Helper T cell (primary cell): ENCODE results near the genes RMI1 and SLC28A3.

DNA sequence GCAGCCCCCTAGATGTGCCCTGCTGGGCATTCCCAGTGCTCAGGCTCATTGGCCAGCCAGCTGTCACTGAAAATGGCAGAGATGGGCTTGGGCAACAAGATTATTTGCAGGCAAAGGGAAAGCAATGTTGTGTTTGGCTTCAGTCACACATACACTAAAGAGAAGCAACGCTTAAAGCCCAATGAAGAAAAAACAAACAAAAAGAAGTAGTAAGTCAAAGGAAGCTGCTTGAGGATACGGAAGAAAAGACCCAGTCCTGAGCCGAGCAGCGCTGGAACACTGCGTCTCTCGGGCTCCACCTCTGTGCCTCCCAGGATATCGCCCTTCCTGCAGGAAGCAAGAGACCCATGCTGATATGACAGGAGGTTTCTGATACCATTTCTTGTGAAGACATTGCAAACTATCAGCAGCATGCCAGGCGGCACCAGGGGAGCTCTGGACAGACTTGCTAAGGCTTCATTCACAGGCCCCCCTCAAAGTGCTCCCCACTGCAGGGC, 9.9 kb downstream of the GNAQ start:
- PRO-cap, 2 experiments: no peak in any of the 2 experiments

DNA sequence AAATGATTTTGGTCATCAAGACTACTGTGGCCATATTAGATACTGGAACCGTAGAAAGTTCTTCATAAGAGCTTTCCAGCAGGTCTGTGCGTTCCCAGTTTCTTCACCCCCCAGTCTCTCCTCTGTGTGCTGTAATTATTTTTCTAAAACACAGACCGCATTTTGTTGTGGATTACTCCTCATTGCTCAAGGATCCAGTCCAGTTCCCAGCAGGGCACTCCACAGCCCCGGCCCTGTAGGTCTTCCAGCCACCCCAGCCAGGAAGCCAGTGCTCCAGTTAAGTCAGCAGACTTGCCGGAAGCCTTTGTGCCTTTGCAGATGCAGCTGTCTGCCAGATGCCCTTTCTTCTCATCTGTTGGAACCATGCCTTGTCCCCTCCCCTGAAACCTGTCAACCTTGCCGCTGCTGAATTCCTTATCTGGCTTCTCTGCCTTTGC, 28.3 kb downstream of the PSAT1 start:
- PRO-cap, 2 experiments: no peak in any of the 2 experiments

GRCh38 chr9:79662688-79663325, 91.0 kb downstream of the TLE4 start:
- PRO-cap, 2 experiments: no peak in any of the 2 experiments

DNA sequence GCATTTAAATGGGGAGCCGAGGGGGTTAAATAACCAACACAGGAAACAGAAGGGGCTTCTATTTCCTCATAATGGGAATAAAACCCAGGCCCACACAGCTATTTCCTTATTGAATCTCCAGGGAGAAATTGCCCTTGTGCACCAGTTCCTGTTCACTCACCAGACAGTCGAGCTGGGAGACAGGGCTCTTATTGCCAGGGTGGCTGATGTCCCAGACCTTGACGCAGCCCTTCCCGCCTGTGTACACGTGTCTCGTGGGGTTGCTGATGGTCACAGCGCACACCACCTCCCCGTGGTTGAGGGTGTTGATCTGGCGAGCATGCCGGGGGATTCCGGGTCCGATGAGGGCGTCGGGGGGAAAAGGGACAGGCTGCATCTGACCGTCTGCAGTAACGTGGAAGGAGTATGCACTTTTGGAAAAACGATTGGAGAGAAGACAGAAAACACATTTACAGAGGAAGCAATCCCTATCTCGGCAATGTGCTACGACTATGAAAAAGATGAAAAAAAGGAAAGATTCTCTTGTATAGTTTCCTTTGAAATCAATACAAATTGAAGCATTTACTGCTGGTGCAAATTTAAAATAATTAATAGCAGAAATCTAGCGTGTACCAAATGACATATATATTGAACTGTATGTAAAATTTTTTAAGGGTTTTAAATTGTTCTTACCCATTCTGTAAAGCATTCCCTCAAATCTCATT, 96.3 kb downstream of the TLE1 start:
- PRO-cap, 2 experiments: no peak in any of the 2 experiments

DNA sequence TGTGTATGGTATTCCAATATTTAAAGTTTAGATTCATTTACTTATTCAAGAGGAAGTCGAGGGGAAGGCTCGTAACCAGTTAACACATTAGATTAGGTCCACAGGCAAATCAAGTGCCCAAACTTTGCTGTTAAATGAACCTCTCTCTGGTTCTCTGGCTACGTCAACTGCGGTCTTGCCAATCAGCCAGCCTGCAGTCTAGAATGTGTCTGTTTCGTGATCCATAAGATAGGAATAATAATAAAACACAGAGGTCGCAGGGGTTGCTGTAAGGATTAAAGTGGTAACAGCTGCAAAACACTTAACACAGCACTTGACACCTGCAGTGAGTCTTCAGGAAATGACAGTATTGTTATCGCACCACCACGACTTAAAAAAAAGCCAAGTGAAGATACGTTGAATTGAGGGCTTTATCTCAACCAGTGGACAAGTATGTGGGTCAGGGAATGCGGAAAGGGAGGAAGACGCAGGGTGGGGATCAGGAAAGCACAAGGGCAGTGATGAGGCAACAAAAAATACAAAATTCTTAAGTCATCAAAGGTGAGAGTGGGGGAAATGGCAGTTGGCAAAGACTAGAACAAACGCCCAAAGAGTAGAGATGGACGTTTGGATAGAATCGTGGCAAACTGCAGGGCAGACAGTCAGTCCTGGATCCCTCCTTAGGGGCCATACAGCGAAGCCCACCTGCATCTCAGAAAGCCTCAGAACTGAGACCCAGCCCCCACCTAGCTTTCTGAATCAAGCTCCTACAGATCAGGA, 92.3 kb downstream of the TLE1 start:
- PRO-cap, 2 experiments: no peak in any of the 2 experiments

GRCh38 chr9:81664666-81665158, 24.6 kb downstream of the TLE1 start:
- PRO-cap, 2 experiments: no peak in any of the 2 experiments

GRCh38 chr9:81690127-81691011, 1.0 kb upstream of the TLE1 start:
- PRO-cap, 2 experiments: no peak in any of the 2 experiments

DNA sequence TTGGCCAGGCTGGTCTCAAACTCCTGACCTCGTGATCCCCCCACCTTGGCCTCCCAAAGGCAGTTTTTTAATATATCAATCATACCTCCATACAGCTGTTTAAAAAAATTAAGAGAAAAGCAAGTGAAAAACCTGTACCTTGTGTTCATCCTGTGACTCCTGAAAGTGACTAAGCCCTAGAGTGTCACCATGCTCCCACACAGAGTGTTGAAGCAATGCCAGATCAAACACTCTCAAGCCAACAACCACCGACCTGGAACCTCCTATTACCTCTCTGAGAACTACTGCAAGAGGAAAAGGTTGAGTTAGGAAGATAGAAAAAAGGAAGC, 123.5 kb downstream of the RASEF start:
- PRO-cap, 2 experiments: no peak in any of the 2 experiments

DNA sequence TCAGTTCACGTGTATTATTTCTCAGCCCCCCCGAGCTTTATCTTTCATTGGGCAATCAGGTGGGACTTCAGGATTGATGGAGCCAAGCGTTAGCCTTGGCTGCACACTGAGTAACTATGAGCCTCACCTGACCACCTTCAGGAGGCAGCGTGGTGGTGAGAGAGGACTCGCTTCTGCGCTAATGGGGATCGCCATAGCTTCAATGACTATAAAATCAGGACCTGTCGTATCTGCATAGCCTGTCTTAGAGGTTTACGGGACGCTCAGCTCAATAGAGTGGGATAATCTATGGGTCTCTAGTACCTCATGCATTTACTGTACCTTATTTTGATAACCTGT, 157.1 kb upstream of the RASEF start:
- PRO-cap, 2 experiments: no peak in any of the 2 experiments

- PRO-cap, 2 experiments: no peak in any of the 2 experiments
Observed at GRCh38 chr9:83228670-83229065, 165.7 kb upstream of the RASEF start.

- PRO-cap, 2 experiments: no peak in any of the 2 experiments
Observed at GRCh38 chr9:83395710-83395909, 142.6 kb downstream of the FRMD3 start.

DNA sequence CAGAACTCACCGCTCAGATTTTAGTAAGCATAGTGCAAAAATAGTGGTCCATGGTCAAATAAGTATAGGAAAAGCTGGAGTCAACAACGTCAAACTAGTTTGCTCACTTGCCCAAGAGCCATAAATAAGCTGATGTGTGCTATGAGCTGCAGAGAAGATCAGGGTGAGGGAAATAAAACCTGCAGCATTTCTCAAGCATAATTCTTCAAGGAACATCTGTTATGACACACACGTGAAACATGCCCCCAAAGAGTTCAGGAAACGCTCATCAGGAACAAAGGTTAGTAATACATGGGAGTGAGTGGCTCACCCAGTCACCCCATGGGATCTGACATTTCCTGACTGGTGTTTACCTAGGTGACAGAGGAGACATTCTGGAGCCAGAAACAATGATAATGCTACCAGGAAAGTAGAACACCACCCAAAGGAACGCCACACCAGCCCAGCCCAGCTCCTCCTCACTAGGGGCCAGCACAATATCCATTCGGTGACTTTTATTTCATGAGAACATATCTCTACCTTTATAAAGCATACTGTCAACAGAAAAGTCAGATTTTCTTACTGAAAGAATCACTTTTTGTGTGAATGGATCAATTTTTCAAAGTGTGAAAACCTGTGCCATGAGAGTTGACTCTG, 66.0 kb downstream of the FRMD3 start:
- PRO-cap, 2 experiments: no peak in any of the 2 experiments

DNA sequence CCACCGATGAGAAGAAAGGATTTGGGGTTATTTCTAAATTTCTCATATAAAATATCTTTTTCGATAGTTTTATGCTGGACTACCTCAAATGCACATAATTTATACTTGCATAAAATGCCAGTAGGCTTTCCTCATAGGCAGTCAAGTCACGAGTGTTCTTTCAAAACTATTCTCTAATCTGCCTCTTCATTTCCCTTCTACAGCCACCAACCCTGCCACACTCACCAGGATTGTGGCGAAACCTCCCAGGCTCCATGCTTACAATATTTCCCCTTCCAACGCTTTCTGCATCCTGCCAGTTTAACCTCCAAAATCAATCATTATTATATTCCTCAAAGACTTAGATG, 65.5 kb downstream of the FRMD3 start:
- PRO-cap, 2 experiments: no peak in any of the 2 experiments

DNA sequence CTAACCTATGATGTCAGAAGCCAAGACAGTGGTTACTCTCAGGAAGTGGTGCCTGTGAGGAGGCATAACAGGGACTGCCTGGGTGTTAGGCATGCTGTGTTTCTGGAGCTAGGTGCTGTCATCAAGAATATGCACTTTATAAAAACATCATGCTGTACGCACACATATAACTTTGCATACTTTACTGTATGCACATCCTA, 30.1 kb downstream of the FRMD3 start:
- PRO-cap, 2 experiments: peak in 1 of 2 experiments; most common plus-strand start position 65 of the sequence (in 1)

DNA sequence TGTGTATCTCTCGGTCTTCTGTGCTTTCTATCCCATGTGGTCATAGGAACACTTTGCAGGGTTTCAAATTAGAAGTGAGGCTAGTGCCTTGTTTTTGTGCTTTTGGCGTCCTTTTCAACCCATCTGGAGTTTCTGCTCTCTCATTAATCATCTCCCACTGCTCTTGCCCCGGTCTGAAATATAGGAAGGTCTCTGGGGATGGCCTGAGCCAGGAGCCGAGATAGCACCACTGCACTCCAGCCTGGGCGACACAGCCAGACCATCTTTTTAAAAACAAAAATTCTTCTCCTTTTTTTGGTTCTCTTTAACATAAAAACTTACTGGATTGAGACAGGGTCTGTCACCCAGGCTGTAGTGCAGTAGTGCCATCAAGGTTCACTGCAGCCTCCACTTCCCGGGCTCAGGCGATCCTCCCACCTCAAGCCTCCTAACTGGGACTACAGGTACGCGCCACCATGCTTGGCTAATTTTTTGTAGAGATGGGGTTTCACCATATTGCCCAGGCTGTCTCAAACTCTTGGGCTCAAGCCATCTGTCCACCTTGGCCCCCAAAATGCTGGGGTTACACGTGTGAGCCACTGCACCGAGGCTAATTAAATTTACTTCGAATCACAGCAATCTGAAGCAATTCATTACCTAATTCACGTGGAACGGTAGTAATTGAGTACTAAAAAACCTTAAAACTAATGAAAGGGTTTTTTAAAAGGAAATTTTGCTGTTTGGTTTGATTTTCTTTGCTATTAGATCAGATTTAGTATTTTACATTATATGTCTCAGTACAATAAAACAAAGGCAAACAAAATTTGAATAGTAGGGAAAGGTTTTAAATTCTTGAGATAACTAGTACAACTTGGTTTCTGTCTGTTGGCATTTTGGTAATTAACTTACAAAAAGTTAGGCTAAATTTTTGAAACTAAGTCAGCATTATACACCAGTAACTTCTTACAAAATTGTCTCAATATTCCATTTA, 9.7 kb upstream of the C9orf64 start:
- PRO-cap, 2 experiments: no peak in any of the 2 experiments

GRCh38 chr9:83976000-83976650, 3.9 kb downstream of the HNRNPK start:
- PRO-cap, 2 experiments: no peak in any of the 2 experiments

- PRO-cap, 2 experiments: peak in 2 of 2 experiments; most common plus-strand start chr9:83980729 (in 1); most common minus-strand start chr9:83980914 (in 1)
Observed at GRCh38 chr9:83980661-83981909, at the start of gene RMI1. RMI1 (plus strand) TSS chr9:83980805.

- PRO-cap, 2 experiments: no peak in any of the 2 experiments
Observed at GRCh38 chr9:84340505-84341082, at the start of gene SLC28A3. SLC28A3 (minus strand) TSS chr9:84340758.

DNA sequence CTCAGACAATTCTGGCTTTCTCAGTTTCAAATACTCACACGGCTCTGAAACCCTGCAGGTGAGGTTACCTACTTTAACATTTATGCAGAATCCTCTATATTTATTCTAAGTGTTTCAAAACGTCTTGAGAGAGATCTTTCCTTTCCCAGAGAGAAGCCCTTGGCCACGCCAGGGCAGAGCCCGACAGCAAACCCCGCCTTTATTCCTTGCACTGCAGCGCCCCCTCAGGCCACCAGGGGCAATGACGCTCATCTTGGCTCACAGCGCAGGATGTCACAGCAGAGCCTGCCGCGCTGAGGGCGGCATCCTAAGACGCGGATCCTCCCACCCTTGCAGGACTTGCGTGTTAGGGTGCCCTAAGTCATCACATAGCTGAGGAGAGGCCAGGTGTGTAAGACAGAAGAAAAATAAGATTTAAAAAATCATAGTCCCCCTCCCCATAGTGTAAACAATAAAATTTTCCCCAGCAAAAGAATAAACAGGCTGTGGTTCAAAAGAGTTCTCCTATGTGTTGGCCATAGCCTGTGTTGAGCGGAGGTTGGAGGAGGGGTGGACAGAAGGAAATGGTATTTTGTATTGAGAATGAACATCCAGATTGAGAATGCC, 284.6 kb downstream of the NTRK2 start:
- PRO-cap, 2 experiments: no peak in any of the 2 experiments

DNA sequence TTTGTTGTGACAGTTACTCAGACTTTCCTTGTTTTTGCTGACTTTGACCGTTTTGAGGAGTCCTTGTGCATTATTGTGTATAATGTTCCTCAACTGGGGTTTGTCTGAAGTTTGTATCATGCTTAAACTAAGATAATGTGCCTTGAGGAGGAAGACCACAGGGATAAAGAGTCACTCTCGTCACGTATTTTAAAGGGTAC, 377.0 kb downstream of the NTRK2 start:
- PRO-cap, 2 experiments: no peak in any of the 2 experiments